SJSA1 (cell line): ENCODE results near the gene SLC5A4.

GRCh38 chr22:31829585-31830029, 75.8 kb downstream of the DEPDC5 start:
- RAMPAGE, long total RNA = no peak

GRCh38 chr22:31871287-31871736, 73.0 kb upstream of the YWHAH start:
- RAMPAGE, long total RNA = no peak

DNA sequence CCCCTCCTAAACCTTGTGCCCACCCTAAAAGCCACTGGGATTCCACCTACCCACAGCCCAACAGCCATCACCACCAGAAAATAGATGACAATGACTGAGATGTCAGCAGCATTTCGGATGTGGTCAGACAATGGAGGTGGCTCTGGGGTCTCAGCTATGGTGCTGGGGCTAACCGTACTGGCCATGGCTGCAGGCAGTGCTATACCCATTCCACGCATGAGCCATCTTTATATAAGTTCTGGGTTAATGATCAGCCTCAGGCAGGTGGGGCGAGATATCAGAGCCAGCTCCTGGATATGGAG, at the start of gene SLC5A4:
TSS of gene SLC5A4 (minus strand) at position 203 of the 302 bp plus-strand sequence.
- RAMPAGE, long total RNA = no peak

- RAMPAGE, long total RNA = no peak
Observed at GRCh38 chr22:32487059-32487509, 12.5 kb downstream of the FBXO7 start.

GRCh38 chr22:32512497-32513128, 38.0 kb downstream of the FBXO7 start:
- RAMPAGE, long total RNA = no peak

DNA sequence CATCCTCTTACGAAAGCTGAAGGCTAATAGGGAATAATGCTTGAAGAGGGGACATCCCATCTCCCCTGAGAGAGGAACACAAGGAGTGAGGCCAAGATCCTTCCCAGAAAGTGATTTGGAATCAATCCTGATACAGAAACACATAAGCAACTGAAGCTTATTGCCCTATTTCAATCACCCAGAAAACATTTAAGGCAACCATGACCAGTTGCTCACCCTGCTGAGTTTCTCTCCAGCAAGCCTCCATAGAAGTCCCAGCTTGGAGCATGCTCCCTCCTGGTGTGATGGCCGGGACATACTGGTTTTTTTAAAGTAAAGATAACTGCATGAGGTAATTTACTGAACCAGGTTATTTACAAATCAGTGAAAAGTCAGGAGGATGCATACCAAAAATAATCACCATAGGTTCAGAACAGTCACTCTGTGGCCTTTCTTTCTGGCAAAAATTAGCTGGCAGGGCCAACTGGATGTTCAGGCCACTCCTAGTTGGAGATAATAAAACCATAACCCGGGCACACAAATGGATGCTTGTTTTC, 80.7 kb downstream of the FBXO7 start:
- RAMPAGE, long total RNA = no peak

DNA sequence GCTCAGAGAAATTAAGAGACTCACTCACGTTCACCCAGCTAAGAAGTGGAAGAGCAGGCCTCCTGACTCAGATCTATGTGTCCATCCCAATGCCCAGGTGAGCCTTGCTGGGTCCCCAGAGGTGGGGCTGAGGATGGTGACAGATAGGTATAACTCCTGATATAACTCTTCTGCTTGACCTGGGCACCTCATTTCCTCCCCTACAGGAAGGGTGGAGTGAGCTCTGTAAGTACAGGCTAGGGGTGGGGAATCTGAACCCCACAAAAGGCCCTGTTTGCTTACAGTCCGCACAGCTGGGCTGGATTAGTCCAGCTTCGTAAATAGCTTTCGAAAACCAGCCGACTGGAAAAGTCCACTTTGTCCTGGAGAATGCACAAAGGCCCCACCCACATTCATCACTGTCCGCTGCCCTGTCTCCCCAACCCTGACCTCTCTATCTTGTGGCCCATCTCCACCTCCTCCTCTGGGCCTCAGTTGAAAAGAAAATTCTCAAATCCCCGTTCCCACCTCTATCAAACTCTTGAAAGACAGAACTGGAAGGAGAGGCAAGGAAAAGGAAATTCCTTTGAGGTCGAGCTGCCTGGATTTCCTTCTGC, 147.3 kb downstream of the FBXO7 start:
- RAMPAGE, long total RNA = no peak

DNA sequence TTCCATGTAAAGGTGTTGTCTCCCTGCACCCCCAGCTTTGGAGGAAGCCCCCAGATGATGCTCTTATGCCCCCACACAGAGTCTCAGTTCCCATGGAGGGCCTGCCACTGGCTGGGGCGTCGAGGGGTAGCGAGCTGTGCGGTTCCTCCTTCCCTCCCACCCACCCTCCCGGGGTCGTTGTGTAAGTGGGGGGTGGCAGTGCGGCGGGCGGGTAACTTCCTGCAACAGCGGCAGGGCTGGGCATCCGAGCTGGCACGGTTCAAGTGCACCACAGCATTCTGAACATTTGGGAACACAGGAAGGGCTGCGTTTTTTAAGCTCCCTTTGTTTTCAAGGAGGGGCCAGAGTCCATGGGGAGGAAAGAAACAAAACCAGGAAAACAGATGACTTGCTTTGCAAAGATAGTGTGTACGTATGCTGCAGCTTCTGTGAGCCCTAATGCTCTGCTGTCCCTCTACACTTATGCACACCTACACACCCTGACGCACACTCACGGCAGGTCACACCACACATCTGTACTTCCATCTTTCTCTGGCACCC, 152.4 kb downstream of the FBXO7 start:
- RAMPAGE, long total RNA = no peak

- RAMPAGE, long total RNA = no peak
Observed at GRCh38 chr22:32680113-32680636, 121.3 kb upstream of the TIMP3 start.

DNA sequence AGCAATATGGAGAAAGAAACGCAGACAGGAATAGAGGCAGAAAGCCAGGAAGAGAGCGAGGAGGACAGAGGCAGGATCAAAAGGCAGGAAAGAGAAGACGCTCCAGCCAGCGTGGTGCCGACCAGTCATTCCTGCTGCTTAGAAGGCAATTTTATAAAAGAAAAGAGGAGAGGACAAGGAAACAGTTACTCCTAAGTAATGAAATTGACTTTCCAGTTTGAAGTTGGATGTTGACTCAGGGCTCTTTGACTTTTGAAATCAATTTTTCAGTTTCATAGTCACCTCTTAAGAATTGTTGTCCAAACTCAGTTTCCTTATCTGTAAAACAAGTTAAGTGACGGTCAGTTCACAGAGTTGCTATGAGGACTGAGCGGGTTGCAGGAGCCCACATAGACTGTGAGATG, 55.7 kb upstream of the TIMP3 start:
- RAMPAGE, long total RNA = no peak

DNA sequence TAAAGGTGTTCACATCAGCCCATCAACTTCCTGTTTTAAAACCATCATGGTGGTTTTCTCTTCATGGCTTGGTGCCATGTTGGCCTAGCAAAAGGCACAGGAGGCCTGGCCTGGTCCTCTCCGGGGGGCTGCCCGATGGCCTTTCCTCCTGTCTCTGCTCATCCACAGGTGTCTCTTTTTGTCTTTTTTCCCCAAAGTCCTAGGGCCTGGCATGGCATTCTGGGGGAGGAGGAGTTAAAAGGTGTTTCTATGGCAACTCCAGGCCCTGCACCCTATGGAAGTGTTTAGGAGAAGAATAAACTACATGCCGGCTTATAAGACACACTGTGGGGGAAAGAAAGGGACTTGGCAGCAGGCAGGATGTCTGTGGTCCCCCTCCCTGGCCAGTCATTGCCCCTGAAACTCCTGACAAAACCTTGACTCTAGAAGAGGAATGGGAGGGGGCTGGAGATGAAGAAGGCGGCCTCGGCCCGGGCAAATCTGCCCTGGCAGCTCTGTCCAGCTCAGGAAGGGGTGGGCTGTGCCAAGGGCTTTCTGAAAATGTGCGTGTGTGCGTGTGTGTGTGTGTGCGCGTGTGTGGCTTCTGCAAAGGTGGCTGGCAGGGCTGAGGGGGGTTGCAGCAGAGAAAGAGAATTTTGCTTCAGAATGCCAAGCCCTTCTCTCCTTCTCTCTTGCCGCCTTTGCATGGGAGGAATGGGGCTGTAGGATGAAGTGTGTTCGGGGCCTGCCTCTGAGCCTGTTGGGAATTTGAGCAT, 3.1 kb downstream of the TIMP3 start:
- RAMPAGE, long total RNA = no peak

GRCh38 chr22:32841620-32841954, 40.1 kb downstream of the TIMP3 start:
- RAMPAGE, long total RNA = no peak

DNA sequence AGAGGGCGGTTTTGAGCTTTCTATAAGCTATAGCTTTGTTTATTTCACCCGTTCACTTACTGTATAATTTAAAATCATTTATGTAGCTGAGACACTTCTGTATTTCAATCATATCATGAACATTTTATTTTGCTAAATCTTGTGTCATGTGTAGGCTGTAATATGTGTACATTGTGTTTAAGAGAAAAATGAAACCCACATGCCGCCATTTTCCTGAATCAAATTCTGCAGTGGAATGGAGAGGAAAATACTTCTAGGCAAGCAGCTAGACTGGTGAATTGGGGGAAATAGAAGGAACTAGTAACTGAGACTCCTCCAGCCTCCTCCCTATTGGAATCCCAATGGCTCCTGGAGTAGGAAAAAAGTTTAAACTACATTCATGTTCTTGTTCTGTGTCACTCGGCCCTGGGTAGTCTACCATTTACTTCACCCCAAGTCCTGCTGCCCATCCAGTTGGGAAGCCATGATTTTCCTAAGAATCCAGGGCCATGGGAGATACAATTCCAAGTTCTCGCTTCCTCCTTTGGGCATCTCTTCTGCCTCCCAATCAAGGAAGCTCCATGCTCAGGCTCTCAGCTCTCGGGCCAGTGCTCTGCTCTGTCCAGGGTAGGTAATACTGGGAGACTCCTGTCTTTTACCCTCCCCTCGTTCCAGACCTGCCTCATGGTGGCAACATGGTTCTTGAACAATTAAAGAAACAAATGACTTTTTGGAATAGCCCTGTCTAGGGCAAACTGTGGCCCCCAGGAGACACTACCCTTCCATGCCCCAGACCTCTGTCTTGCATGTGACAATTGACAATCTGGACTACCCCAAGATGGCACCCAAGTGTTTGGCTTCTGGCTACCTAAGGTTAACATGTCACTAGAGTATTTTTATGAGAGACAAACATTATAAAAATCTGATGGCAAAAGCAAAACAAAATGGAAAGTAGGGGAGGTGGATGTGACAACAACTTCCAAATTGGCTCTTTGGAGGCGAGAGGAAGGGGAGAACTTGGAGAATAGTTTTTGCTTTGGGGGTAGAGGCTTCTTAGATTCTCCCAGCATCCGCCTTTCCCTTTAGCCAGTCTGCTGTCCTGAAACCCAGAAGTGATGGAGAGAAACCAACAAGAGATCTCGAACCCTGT, 60.6 kb downstream of the TIMP3 start:
- RAMPAGE, long total RNA = no peak

DNA sequence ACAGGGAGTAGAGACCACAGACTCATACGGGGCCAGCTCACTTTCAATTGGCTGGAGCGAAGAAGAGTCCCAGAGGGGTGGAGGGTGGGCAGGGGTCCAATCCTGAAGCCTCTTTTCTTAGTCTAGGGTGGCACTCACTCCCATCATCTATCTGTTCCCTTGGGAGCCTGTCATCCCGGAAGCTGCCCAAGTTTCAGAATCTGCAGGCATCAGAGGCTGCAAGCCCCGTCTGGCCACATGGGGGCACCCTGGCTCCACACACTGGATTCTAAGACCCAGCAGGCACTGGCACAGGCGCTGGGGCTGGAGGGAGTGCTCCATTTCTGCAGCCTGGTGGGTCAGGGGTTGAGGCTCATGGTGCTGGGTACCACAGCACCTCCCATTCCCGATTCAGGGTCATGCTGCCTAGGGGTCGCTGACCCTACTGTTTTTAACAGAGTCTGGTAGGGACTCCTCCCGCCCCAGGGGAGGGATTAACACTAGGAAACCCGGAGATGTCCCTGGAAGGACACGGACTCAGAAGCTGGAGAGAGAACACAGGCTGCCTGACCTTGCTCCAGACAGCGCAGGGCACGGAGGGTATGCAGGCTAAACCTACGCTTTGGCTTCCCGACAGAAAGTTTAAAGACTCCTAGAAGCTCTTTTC, 243.9 kb upstream of the SYN3 start:
- RAMPAGE, long total RNA = no peak

- RAMPAGE, long total RNA = no peak
Observed at GRCh38 chr22:33546138-33546684, 374.1 kb downstream of the LARGE1 start.

GRCh38 chr22:33614264-33614706, 306.0 kb downstream of the LARGE1 start:
- RAMPAGE, long total RNA = no peak

DNA sequence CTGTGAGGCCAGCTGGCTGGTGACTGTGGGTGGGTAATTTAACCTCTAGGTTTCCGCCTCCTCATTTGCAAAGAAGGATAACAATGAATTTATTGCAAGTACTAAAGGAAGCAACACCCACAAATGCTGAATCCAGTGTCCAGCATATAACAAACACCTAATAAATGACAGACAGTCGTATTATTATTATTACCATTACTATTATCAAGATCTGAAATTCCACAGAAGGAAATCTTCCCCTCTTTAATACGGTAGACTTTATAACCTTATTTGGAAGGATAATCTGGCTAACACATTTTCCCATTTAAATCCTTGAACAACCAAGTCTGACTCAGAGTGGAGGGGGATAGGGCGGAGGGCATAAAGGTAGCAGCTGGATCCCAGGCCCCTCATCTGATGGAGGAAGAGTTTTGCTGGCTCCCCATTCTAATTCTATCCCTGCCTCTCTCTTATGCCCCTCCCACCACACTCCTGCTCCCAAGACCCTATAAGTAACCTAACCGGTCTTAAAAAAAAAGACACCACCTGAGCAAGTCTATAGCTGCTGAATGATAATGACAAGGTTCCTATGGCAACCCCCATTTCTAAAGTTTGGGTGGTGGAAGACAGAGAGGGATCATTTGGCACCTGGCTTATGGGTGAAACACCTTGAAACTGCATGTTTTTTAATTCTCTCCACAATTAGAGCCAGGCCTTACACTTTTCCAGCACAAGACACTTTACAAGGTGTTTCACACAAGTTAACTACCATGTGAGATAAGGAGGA, 69.7 kb downstream of the LARGE1 start:
- RAMPAGE, long total RNA = no peak

DNA sequence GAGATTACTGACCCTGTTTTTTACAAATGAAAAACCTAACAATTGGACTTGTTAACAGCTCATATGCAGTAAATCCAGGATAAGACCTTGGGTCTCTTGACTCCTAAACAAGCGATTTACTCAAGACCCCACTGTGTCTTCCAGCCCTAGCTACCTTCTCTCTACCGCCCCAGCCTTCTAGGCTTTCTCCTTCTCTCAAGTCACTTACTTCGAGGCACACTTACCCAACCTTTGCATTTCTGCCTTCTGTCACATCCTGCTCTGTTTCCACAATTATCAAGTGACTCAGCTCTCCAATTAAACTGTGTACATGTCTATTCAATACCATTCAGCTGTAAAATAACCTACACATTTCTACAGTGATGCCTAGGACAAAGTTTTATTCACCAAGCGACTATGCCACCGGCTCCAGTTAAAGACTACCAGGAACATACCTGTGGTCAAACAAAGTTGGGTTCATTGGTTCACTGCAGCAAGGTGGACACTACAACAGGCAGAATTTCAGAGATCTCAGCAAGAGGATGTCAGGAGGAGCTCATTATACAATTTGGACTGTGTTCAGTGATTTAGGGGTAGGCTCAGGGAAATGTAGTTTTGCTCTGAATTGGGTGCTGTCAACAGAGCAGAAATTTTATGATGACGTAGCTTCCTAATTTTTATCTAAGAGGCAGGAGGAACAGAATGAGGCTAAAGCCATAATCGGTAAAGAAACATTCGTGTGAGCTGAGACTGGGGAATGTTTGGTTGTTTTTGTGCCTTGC, 68.9 kb downstream of the LARGE1 start:
- RAMPAGE, long total RNA = no peak

- RAMPAGE, long total RNA = no peak
Observed at GRCh38 chr22:33875081-33876083, 44.9 kb downstream of the LARGE1 start.

GRCh38 chr22:33883460-33884684, 36.4 kb downstream of the LARGE1 start:
- RAMPAGE, long total RNA = no peak